Non-pigmented ciliary epithelial cell (primary cell): ENCODE measurements around a stretch of chr2.

DNA sequence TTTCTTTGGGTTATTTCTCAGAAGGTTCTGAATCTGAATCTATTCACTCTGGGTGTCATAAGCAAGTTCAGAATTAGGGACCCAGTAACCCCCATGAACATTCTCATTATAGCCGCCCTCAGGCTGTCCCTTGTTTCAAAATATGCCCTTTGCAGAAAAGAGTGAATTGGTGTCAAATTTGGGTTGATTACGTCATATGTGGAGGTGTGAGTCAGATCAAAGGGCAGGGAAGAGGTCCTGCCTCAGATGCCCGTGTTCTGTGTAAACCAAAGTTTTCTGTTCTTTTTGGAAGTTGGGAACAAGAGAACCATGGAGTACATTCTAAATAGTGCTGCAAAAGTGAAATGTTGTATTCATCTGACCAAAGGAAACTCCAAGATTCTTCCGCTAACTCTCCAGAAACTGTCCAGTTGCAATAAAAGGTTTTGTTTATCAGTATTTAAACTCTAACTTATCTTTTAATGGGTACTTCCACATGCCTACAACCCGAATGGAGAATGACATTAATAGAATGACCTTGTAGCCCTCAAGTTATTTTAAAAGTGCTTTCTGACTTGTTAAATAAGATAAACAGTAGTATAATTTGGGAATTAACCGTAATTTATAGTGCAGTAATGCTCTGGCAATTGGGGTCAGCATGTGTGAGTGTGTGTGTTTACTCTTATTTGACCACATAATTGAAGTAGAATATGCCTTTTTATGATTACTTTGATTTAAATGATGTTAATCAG, 5.7 kb downstream of the FAM110C start:
- RRBS = no CpG with 5 or more reads among the region's 6 CpGs

DNA sequence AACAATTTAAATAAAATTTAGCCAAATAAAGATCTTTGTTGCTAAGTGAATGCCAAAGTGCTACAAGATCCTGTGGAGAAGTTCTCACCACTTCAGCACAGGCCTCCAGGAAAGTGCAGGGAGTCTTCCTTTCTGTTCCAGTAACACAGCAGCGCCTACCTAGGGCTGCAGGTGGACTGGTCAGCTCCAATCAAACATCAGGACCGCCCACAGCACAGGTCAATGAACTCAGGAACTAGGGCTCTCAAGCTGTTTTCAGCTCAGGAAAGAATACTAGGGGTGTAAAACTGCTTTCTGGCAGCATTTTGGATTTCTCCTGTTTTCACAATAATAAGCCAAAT, 1.5 kb downstream of the FAM110C start:
- RRBS = no CpG with 5 or more reads among the region's 2 CpGs

DNA sequence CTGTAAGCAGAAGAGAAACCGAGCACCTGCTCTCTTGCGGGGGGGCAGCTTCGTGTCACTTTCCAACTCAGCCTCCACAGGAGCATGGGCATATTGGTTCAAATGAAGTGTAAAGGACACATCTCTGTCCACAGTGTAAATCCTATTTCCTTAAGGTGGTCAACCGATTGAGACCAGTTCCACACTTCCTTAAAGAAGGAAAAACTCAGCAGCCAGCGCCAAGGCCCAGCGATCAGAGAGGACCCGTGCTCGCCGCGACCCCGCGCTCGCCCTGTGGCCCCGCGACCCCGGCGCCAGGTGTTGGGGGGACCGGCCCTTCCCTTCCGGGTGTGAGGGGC, 678 bp downstream of the SH3YL1 start:
- RRBS = 13% methylated on average over 1 of the region's 19 CpGs

DNA sequence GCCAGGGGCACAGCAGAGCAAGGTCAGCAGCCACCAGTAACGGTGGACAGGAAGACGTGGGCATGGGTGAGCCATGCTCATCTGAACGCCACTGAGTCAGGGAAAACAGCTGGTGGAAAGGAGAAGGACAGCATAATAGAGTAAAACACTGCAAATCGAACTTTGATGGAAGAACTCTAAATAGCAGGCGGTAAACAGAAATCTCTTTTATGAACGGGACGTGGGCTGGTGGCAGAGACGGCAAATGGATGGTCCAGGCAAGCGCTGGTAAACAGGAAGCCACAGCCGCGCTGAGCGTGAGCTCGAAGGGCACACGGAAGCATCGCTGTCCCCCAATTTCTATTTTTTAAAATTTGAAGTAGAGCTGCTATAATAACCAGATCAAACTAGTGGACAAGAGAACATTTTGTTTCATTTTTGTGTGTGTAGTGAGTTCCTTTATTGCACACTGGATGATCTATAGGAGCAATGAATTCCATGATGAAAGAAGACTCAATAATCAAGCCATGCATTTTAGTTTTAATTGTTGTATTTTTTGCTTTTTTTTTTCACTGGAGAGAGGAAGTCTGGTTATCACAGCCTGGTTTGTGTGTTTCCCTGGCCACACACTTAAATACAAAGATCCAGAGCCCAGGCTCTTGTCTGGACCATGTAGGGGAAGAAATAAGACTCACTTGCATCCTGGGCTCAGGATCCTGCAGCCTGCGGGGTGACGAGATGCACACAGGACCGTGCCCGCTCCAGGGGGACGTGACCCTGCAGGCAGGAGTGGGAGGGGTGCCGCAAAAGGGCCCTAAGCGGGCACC, 142.1 kb upstream of the ALKAL2 start:
- RRBS = no CpG with 5 or more reads among the region's 22 CpGs

DNA sequence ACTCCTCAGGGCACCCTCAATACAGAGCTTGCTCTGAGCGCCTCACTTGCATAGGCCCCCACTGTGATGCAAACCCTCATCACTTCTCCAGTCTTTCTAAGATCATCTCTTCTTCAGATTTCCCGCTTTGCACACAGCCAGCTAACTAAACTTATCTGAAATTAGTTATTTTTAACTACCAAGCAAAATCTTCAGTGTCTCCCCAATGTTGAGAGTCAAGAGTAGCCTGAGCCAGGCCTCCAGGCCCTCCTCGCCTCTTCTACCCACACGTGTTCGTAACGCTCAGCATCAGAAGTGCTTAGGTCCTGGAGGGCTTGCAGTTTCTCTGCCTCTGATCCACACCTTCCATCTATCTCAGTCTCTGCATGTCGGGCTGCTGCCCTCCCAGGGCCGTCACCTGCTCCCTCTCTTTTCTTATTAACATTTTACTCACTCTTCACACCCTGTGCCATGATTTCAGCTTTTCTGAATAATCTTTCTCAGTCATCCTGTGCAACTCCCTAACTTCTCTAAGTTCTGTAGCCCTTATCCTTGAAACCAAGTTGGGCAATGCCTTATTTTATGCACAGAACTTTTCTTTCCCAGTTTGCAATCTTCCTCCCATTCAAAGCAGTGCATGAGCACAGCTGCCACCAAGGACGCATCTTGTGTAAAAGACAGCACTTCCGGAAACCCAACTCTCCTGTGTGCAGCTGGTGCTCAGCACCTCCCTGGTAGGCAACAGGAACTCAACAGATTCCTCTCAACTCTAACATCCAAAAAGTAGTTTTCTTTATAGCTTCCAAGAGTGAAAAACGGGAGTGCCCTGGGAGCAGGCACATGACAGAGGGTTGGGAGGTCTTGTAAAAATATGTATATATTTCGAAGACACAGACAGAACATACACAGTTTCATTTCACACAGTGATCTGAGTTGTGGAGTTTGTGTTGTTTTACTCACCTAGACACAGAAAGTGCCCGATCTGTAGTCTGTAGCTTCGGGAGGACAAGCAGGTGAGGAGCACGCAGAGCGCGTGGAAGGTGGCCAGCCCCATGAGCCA, 2.3 kb downstream of the TMEM18 start:
- RRBS = no CpG with 5 or more reads among the region's 17 CpGs

- RRBS = no CpG with 5 or more reads among the region's 20 CpGs
Observed at GRCh38 chr2:691762-692117, 14.5 kb upstream of the TMEM18 start.

GRCh38 chr2:855084-855734, 95.4 kb upstream of the SNTG2 start:
- RRBS = no CpG with 5 or more reads among the region's 16 CpGs

DNA sequence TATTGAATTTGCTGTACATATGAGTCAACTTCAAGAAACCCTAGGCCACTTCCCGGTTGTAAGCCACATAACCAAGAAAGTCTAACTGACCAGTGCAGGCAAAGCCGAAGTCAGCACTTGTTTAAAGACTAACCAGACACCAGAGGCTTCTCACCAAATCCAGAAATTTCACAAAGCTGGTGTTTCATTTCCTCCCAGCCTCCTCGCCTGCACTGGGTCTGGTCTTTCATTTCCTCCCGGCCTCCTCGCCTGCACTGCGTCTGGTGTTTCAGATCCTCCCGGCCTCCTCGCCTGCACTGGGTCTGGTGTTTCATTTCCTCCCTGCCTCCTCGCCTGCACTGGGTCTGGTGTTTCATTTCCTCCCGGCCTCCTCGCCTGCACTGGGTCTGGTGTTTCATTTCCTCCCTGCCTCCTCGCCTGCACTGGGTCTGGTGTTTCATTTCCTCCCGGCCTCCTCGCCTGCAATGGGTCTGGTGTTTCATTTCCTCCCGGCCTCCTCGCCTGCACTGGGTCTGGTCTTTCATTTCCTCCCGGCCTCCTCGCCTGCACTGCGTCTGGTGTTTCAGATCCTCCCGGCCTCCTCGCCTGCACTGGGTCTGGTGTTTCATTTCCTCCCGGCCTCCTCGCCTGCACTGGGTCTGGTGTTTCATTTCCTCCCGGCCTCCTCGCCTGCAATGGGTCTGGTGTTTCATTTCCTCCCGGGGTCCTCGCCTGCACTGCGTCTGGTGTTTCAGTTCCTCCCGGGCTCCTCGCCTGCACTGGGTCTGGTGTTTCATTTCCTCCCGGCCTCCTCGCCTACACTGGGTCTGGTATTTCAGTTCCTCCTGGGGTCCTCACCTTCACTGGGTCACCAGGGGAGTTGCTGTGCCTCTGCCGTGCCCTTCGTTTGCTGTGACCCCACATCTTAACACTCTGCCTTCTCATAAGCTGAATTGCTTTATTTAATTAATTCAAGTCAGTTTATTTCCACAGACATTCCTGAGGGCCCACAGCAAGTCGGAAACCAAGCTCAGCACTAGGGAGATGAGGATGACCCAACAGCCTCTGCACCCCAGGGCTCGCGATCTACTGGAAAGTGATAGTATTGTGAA, 40.8 kb upstream of the SNTG2 start:
- RRBS = no CpG with 5 or more reads among the region's 37 CpGs

GRCh38 chr2:1162684-1163662, 212.3 kb downstream of the SNTG2 start:
- RRBS = no CpG with 5 or more reads among the region's 14 CpGs

DNA sequence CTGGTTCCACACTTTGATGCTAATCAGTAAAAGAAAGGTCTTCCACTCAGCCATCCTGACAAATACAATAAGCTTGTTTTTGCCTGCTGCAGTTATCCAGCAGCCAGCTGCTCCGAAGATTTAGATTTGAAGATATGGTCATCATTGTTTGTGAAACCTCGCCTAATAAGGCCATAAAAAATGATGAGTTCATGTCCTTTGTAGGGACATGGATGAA, 168.6 kb upstream of the TPO start:
- RRBS = no CpG with 5 or more reads among the region's 2 CpGs

- RRBS = no CpG with 5 or more reads among the region's 20 CpGs
Observed at GRCh38 chr2:1388126-1388937, 24.9 kb upstream of the TPO start.

GRCh38 chr2:1503354-1504165, 90.3 kb downstream of the TPO start:
- RRBS = no CpG with 5 or more reads among the region's 30 CpGs

DNA sequence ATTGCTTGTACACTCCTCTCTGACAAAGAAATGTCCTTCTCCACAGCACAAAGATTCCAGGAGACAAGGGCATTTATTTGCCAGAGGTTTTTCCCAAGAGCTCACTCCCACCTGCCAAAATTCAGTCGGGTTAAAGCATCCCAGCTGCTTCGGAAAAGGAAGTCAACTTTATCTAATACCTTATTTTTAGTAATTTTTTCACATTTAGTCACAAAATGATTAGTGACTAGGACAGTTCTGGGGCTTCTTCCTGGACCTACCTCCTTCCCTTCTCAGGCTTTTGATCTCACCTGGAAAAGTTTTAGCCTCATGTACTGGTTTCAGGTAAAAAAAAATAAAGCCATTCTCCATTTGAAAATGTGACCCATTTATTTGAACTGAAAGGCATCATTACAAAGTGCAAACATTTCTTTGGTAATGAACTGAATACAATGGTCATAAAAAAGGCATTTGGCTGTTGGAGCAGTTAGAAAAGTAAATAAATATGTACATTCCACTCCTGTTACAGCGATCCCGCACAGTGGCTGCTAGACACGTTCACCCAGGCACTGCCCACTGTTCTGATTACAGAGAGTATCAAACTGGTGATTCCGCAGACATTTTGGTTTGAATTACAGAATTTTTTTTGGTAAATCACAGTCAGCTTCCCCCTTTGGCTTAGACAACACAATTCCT, 112.6 kb downstream of the PXDN start:
- RRBS = no CpG with 5 or more reads among the region's 6 CpGs

DNA sequence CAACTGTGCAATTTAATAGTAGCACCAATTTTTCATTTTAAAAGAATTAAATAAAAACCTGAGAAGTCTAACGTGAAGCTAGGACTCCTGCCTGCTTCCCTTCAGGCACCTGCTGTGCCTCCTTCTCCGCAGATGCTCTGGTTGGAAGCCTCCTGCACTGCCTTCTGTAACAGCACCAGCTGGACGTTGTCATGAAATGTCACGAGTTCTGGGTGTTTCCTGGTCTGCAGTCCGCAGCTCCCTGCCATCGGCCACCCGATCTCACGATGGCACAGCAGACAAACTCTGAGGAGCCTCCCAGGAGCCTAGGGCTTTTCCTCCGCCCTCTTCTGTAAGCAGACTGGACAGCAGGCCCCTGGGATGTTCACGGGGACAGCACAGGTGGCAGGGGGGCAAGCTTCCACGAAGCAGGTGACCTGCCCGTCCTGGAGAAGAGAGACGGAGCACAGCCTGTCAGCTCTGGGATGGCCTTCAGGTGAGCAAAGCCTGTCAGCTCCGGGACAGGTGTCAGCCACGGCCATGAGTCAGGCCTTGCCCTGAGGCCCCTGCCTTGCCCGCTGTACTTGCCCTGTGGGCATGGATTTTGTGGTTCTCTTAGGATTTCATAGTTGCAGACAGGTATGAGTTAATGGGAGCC, 110.3 kb downstream of the PXDN start:
- RRBS = no CpG with 5 or more reads among the region's 16 CpGs

GRCh38 chr2:1657061-1657797, 87.1 kb downstream of the PXDN start:
- RRBS = no CpG with 5 or more reads among the region's 7 CpGs

GRCh38 chr2:1816052-1816786, 71.9 kb upstream of the PXDN start:
- RRBS = 55% methylated on average over 5 of the region's 23 CpGs

GRCh38 chr2:2324163-2324888, 6.7 kb downstream of the MYT1L start:
- RRBS = 46% methylated on average over 4 of the region's 24 CpGs

GRCh38 chr2:2332985-2333509, 2.0 kb upstream of the MYT1L start:
- RRBS = no CpG with 5 or more reads among the region's 14 CpGs

- RRBS = no CpG with 5 or more reads among the region's 17 CpGs
Observed at GRCh38 chr2:2507444-2507871, 176.4 kb upstream of the MYT1L start.

GRCh38 chr2:3471240-3471746, 48.0 kb downstream of the ADI1 start:
- RRBS = no CpG with 5 or more reads among the region's 8 CpGs